SK-N-MC (cell line): ENCODE measurements around a stretch of chr21.

DNA sequence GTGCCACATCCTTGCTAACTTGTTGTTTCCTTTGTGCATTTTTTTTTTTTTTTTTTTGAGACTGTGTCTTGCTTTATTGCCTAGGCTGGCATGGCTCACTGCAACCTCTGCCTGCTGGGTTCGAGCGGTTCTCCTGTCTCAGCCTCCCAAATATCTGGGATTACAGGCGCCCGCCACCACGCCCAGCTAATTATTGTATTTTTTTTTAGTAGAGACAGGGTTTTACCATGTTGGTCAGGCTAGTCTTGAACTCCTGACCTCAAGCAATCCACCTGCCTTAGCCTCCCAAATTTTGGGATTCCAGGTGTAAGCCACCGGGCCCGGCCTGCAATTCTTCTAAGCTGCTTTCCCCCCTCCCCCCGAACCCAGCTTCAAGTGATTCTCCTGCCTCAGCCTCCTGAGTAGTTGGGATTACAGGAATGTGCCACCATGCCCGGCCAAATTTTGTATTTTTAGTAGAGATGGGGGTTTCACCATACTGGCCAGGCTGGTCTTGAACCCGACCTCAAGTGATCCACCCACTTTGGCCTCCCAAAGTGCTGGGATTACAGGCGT lies 47.1 kb downstream of the WDR4 start:
- RRBS: no CpG with 5 or more reads among the region's 11 CpGs

- RRBS: no CpG with 5 or more reads among the region's 9 CpGs
These were observed 34.1 kb downstream of the WDR4 start for GRCh38 chr21:42845256-42845597.

DNA sequence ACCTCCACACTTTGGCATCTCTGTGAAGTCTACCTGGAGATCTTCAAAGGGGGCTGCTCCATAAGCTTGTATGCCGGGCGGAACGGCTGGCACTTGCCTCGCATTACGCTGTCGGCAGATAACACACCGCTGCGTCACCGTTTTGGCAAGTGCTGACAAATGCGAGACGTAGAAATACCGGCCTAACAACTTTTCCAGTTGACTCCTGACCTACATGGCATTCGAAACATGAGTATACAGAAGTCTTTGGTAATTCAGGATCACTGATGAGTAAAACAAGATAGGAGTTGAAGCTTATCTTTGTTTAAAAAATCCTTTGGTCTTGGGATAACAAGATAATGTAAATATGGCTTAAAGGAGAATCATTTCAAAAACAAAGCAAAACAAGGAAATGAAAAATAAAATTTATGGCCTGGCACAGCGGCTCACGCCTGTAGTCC lies 18.7 kb upstream of the PKNOX1 start:
- RRBS: no CpG with 5 or more reads among the region's 15 CpGs

GRCh38 chr21:42973662-42974057 lies 702 bp upstream of the PKNOX1 start:
- RRBS: 2% methylated on average over 1 of the region's 13 CpGs

GRCh38 chr21:43076441-43077123 lies 947 bp upstream of the CBS start:
- RRBS: 56% methylated on average over 48 of the region's 62 CpGs

GRCh38 chr21:43270526-43271236 lies 101.9 kb downstream of the CRYAA start:
- RRBS: 44% methylated on average over 2 of the region's 23 CpGs

GRCh38 chr21:43319319-43320229 lies 107.4 kb downstream of the SIK1 start:
- RRBS: no CpG with 5 or more reads among the region's 22 CpGs

DNA sequence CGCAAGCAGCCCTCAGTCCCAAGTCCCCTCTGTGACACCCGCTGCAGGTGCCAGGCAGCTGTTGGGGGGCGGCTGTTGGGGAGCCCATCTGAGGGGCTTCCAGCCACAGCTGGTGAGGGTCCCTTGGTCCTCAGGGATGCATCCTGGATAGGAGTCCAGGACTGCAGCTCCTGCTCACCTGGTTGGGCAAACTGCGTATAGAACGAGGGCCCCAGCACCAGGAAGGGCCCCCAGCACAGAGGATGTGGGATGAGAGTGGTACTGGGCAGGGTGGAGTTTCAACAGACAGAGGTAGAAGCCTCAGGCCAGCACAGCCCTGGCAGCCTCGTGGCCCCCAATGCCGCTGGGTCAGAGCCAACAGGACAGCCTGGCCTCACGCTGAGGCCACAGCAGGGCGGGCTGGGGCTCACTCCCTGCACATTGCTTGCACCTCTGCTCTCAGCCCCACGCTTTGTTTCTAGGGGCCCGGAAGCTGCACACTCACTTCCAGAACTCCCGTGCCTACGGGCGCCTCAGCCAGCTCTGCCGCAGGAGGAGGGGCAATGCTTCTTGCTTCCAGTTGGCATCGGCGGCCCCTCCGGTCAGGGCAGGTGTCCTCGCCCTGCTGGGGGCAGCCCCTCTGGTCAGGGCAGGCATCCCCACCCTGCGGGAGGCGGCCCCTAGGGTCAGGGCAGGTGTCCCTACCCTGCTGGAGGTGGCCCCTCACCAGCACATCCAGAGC lies 73.0 kb downstream of the SIK1 start:
- RRBS: 92% methylated on average over 5 of the region's 21 CpGs

- RRBS: no CpG with 5 or more reads among the region's 5 CpGs
These were observed 7.9 kb downstream of the H2BC12L start for GRCh38 chr21:43572988-43573225.

DNA sequence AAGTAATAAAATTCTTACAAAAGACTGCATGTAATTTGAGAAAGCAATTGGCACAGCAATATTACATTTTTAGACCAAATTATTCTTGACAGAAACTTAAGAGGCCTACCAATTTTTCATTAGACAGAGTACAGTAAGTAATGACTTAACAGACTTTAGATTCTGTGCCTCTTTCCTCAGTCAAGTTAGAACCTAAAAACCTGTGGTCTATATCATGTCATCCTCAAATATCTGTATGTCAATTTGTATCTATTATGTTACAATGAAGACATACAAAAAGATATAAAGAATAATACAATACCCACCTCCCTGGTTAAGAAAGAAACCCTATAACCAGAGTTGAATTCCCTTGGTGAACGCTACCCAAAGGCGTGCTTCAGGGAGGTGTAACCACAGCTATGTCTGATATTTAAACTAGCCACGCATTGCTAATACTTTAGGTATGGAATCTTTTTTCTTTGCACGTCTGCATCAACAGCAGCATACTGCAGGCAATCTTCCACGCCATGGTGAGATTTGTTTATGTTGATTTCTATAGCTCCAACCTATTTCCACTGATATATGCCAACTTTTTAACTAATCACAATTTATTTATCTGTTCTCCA lies 35.6 kb downstream of the H2BC12L start:
- RRBS: no CpG with 5 or more reads among the region's 5 CpGs

GRCh38 chr21:43603022-43603776 lies 38.2 kb downstream of the H2BC12L start:
- RRBS: no CpG with 5 or more reads among the region's 10 CpGs

- RRBS: no CpG with 5 or more reads among the region's 15 CpGs
These were observed 27.2 kb downstream of the RRP1B start for GRCh38 chr21:43686378-43687070.

DNA sequence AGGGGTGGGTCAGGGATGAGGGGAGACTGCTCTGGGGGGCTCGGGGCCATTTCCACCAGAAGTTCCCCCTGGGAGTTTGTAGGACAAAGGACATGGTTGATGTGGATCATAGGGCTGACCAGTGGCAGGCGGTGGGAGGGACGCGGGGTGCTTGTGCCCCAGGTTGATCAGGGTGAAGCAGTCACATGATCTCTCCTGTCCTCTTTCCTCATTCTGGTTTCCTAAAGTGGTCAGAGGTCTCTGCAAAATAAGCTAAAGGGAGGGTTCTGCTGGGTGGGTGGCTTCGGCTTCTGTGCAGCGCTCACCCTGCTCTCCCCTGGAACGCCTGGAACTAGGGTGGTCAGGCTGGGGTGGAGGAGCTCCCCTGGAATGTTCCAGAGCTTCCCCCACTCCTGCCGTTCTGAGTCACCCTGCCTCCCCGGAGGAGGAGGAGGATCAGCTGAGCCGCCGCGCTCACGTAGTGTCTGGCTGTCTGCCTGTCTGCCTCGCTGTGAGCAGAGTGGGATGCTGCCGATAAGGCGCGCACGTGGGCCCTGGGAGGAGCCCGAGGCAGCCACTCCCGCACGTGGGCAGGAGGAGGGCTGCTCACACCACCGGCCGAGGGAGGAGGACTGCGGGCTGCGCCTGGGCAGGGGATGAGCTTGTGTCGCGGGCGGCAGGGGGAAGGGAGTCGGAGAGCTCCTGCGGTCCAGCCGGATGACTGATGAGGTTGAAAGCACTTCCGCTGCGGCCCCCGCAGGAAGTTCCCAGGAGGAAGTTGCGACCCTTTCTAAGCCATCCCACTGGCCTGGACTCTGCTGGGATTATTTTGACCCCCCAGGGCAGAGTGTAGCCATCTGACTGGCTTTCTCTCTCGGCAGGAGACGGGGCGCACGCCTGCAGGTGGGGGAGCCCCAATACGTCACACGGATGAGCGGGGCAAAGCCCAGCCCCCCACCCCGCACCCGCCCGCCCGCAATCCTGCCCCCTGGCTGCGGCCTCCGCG lies 9.5 kb downstream of the PDXK start:
- RRBS: 26% methylated on average over 7 of the region's 49 CpGs

- RRBS: no CpG with 5 or more reads among the region's 24 CpGs
These were observed 14.5 kb downstream of the CSTB start for GRCh38 chr21:43761528-43762088.

GRCh38 chr21:43826992-43827617 lies 37.7 kb downstream of the RRP1 start:
- RRBS: no CpG with 5 or more reads among the region's 19 CpGs

GRCh38 chr21:43916185-43917058 lies 51.4 kb downstream of the AGPAT3 start:
- RRBS: no CpG with 5 or more reads among the region's 24 CpGs

DNA sequence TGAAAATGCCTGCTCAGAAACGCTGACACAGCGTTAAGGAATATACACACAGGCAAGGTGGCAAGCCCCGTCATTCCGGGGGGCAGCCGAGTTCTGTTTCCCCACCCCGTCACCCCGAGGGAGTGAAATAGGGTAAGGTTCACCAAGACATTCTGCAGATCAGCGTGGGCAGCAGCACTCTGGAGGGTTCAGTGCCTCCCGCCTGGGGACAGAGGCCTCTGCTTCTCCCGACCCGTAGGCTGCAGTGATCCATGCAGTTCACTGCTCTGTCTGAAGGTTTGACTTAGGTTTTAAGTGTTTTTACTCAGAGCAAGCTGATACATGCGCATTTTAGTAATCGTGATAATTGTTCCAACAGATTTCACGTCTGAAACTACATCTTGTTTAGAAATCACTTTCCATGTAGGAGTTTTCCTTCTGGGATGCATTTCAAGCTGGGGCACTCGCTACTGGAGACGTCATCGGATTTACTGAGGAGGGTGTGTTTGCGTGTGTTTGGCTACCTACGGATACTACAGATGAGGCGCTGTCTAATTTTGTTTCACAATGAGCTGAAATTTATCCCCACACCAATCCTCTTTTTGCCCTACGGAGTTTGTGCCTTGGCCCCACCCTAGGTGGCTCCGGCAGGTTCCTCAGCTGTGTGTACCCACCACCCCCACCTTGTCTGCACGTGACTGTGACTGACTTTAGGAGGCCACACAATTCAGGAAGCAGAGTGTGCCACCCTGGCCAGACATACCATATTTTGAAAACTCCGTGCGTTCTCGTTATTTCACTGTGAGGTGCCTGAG lies 63.5 kb downstream of the AGPAT3 start:
- RRBS: no CpG with 5 or more reads among the region's 26 CpGs

GRCh38 chr21:43978031-43978403 lies 34.1 kb upstream of the TRAPPC10 start:
- RRBS: no CpG with 5 or more reads among the region's 7 CpGs

DNA sequence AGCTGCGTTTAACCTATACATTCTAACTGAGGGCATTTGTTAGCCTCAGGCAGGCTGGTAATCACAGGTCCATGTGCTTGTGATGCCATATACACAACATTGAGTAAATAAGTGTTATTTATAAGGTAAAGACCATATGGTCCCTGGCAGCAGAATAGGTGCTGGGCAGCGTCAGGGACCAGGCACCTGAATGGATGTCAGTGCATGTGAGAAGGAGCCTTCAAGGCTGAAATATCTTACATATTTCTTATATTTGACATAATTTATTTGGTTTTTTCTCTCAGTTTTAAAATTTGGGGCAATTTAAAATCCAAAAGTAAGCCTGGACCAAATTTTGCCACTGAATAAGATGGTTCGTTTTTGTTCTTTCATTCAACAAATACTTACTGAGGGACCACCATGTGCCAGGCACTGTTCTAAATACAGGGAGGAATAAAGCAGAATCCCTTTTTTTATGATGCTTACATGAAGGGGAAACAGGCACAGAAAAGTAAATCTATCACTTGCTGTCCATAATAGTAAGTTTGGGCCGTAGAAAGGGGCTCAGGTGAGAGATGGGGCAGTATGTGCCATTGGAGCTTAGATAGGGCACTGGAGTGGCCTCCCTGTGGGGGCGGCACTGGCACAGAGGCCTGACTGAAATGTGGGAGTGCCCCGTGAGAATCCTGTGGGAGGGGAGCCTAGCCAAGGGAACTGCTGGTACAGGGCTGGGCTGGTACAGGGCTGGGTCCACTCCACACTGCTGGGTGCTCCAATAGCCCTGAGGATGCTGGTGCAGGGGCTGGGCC lies 45.1 kb upstream of the PWP2 start:
- RRBS: no CpG with 5 or more reads among the region's 6 CpGs

- RRBS: no CpG with 5 or more reads among the region's 7 CpGs
These were observed 34.1 kb upstream of the PWP2 start for GRCh38 chr21:44072956-44073594.